Bronchial epithelial cell (primary cell): ENCODE results near the gene CYBB.

GRCh38 chrX:33188180-33189044 lies 22.9 kb downstream of the DMD start:
- RRBS, 2 experiments = no CpG with 5 or more reads among the region's 4 CpGs

DNA sequence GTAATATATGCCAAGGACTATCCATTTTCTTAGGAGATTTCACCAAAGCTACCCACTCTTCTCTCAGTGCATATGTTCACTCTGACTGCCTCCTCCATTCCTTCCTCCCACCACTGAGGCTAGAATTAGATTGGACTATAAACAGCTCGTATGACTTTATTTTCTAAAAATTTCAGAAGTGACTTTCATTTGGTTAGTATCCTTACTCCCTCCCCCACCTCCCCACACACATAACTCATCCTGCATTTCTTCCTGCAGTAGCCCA lies 405.0 kb downstream of the FAM47A start:
- RRBS, 2 experiments = no CpG with 5 or more reads among the region's 1 CpG

- RRBS, 2 experiments = no CpG with 5 or more reads among the region's 8 CpGs
These were observed 2.1 kb downstream of the TMEM47 start for GRCh38 chrX:34654939-34655477.

- RRBS, 2 experiments = no CpG with 5 or more reads among the region's 11 CpGs
These were observed 409 bp downstream of the MAGEB16 start for GRCh38 chrX:35798552-35798949.

- RRBS, 2 experiments = no CpG with 5 or more reads among the region's 1 CpG
These were observed 46.0 kb downstream of the CFAP47 start for GRCh38 chrX:35965492-35965884.

- RRBS, 2 experiments = no CpG with 5 or more reads among the region's 3 CpGs
These were observed 49.5 kb upstream of the FAM47C start for GRCh38 chrX:36958625-36959123.

DNA sequence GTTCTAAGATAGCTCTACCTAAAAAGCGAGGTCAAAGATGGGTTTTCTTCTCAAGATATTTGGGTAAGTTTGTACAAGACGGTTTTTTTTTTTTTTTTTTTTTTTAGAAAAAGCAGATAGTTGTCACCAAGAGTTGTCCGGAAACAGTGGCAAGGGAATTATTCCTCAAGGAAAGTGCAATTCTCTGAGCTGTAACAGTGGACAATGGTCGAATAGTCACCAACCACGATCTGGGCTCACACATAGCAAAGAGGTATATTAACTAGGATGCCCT lies 650 bp upstream of the PRRG1 start:
- RRBS, 2 experiments = no CpG with 5 or more reads among the region's 5 CpGs

- RRBS, 2 experiments = under 1 to 28% methylated on average over 5 of the region's 43 CpGs
These were observed 598 bp downstream of the PRRG1 start for GRCh38 chrX:37349511-37350413.

DNA sequence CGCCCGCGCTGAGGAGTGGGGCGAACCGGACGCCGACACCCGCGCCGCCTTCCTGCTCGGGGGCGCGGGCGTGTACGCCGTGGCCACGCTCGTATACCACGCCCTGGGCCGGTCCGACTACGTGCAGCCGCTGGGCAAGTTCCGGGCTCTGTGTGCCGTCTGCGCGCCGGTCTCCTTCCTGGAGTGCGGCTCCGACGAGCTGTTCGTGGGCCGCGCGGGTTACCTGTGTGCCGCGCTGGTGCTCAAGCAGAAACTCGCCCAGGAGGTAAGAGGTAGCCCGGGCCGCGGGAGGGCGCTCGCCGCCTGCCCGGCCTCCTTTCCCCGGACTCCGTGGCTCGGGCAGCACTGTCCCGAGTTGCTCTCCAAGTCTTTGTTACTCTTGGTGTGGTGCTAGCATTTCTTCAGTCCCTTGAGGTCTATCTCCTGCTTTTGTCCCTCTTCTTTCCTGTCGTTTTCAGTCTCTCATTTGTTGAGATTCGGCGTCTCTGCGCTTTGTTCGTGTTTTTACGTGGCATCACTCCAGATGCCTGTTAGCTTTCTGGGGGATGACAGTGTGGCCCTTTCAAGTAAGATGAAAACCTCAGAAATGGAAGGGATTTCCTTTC lies 820 bp downstream of the LANCL3 start:
- RRBS, 2 experiments = no CpG with 5 or more reads among the region's 55 CpGs

DNA sequence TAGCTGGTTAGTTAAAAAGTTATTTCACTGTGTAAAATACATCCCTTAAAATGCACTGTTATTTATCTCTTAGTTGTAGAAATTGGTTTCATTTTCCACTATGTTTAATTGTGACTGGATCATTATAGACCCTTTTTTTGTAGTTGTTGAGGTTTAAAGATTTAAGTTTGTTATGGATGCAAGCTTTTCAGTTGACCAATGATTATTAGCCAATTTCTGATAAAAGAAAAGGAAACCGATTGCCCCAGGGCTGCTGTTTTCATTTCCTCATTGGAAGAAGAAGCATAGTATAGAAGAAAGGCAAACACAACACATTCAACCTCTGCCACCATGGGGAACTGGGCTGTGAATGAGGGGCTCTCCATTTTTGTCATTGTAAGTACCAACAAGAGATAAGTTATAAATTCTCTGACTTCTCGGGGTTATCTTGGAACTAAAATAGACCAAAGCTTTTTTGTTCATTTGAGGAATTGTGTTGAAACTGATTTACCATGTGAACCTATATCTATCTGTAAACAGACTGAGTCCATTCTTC lies at the start of gene CYBB:
CYBB (plus strand) TSS at position 312 of the 535 bp plus-strand sequence.
- RRBS, 2 experiments = no CpG with 5 or more reads among the region's 2 CpGs

DNA sequence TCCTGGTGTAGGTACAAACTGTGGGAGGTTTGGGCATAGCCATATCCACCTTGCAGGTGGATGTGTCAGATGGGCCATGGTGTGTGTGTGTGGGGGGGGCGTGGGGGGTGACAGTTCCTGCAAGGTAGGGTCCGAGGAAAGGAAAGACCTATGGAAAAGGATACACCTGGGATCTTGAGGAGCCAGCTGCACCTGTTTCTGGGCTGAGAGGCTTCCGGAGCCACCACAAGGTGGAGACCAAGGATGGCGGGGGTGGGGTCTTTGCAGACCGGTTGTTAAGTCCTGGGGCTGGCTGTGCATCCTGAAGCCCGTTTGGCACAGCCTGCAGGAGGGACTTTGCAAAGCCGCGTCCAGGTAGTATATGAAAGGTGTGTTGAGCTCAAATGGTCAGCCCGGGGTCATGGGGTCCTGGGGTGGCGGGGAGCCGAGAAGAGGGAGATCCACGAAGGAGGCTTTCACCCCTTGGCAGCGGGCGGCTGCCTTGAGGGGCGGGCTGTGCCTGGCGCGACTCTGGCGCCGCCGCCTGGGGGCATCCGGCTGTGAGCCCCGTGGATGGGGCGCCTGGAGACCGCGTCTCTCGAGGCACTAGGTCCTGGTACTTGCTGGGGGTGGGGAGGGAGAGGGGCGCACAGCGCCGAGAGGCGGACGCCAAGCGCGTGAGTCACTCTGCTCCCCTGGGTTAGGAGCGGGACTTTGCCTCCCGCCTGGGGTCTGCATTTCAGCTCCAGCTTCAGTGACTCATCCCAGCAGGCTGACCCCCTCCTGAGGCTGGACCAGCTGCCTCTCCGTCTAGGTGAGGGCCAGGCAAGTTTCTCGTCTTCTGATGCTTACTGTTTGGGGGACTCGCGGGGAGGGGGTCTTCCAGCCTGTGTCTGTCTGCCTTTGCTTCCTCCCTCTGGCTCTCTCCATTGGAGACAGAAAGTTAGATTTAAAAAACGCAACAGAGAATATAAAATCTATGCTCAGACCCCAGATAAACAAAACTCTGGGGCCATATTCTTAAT lies 58.3 kb upstream of the DYNLT3 start:
- RRBS, 2 experiments = 3 to 21% methylated on average over 3 of the region's 40 CpGs

DNA sequence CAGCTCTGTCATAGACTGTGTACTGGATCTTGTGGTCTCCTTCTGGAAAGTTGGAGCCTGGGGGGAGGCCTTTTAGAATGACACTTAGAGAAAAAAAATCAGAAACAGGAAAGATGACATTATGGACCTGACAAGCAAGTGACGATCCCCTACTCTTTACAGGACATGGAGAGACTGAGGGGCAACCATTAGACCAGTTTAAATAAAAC lies 59.8 kb downstream of the SRPX start:
- RRBS, 2 experiments = no CpG with 5 or more reads among the region's 1 CpG

GRCh38 chrX:38233819-38234406 lies 13.2 kb upstream of the SRPX start:
- RRBS, 2 experiments = no CpG with 5 or more reads among the region's 1 CpG

DNA sequence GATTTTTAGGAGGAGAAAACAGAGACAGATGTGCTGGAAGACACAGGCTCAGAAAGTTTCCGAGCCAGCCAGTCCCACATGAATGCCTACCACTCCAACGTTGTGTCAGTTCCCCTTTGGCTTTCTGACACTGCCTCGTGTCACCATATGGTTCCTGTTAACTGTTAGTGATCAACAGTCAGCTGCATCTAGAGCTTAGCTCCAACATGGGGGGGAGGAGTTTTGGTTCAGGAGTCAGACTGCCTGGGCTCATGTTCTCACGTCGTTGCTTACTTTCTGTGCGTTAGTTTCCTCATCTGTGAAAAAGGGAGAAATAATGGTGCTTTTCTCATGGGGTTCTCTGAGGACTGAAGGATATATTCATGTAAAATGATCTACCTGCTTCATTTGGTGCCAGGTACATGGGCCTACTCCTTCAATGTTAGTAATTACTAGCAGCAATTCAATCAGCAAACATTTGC lies 343.8 kb downstream of the MID1IP1 start:
- RRBS, 2 experiments = no CpG with 5 or more reads among the region's 6 CpGs

- RRBS, 2 experiments = no CpG with 5 or more reads among the region's 26 CpGs
These were observed 325.5 kb downstream of the BCOR start for GRCh38 chrX:39771789-39773030.

DNA sequence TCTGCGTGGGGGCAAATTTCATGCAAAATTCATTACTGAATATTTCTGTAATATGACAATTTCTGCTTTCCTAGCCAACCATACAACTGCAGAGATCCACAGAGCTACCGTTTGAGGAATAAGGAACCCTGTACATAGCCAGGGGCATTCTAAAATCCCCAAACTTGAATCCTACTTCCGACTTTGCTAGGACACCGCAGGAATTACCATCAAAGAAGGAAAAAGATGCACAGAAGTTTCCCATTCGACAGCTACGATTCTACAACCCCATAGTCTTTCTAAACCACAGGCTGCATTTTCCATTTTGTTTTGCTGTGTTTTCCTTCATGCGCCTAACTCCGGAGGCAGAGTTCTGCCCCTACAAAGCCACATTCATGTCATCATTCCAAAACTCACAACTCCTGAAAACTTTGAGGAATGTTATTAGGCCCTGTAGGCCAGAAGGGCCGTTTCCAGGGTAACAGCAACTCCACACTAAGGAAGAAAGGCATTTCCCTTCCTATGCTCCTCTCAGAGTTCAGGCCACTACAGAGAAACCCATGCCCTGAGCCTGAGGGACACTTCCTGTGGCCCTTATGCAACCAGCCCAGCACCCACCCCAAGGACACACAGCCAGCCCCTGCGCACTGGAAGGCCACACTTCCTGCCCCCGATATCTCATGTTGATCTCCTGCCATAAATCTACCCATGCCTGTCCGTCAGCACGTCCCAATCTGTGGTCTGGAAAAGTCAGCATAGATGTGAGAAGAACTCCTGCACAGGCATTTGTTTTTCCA lies 289.4 kb downstream of the BCOR start:
- RRBS, 2 experiments = no CpG with 5 or more reads among the region's 13 CpGs

- RRBS, 2 experiments = no CpG with 5 or more reads among the region's 33 CpGs
These were observed 277.6 kb downstream of the BCOR start for GRCh38 chrX:39819960-39820748.

GRCh38 chrX:39860202-39861010 lies 237.4 kb downstream of the BCOR start:
- RRBS, 2 experiments = no CpG with 5 or more reads among the region's 10 CpGs

DNA sequence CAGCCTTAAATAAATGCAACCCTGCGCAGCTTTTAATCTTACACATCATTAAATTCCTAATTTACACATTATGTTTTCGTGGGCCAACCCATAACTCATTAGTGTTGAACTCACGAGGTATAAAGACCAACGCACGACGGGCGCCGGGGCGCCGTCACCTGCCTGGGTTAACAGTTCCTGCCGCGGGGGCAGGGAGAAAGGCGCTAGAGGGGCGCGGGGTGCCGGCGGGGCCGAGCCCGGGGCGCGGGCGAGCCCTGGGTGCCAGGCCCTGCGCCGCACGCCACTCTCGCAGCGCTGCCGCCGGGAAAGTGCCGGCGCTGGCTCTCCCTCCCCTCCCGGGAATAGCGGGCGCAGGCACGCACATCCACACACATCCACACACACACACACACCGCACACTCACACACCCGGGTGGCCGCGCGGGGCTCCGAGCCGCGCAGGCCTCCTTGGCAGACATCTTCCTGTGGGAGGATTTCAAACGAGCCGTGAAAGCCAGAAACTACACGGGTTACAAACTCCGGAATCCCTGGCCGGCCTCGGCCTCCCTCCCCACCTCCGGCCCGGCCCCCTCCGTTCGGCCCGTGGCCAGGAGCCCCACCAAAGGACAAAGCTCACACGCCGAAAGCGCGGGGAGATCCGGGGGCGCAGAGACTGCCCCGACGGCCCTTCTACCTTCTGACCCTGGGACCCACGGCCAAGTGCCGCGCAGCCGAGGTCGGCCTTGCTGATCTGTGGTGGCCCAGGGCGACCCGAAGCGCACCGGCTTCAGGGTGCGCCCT lies 92.4 kb downstream of the BCOR start:
- RRBS, 2 experiments = 33 to 82% methylated on average over 33 of the region's 72 CpGs

- RRBS, 2 experiments = no CpG with 5 or more reads among the region's 32 CpGs
These were observed 90.1 kb downstream of the BCOR start for GRCh38 chrX:40007473-40008189.